Measurements from ENCODE around the gene TEX37.

GRCh38 chr2:86809447-86810263, 18.9 kb upstream of the CD8A start:
- RRBS = no CpG with 5 or more reads among the region's 45 CpGs

DNA sequence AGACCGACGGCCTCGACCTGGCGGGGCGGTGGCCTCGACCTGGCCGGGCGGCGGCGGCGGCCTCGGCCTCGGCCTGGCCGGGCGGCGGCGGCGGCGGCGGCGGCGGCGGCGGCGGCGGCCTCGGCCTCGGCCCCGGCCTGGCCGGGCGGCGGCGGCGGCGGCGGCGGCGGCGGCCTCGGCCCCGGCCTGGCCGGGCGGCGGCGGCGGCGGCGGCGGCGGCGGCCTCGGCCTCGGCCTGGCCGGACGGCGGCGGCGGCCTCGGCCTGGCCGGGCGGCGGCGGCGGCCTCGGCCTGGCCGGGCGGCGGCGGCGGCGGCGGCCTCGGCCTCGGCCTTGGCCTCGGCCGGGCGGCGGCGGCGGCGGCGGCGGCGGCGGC, 28.0 kb upstream of the RGPD1 start:
- RRBS = no CpG with 5 or more reads among the region's 85 CpGs

DNA sequence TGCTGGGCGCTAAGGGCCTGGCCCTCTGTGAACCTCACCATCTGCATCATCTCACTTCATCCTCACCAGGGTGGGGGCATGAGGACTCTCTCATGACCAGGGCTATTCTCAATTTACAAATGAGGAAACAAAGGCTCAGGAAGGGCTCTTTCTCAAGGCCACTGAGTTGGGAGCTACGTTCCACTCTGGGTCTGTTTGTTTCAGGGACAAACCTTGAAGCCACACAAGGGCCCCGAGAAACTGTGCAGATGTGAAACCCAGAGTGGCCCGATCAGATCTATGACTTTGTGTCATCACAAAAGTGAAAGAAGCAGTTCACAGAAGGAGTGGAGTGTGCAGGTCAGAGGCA, 304.8 kb upstream of the PLGLB2 start:
- RRBS = no CpG with 5 or more reads among the region's 4 CpGs

DNA sequence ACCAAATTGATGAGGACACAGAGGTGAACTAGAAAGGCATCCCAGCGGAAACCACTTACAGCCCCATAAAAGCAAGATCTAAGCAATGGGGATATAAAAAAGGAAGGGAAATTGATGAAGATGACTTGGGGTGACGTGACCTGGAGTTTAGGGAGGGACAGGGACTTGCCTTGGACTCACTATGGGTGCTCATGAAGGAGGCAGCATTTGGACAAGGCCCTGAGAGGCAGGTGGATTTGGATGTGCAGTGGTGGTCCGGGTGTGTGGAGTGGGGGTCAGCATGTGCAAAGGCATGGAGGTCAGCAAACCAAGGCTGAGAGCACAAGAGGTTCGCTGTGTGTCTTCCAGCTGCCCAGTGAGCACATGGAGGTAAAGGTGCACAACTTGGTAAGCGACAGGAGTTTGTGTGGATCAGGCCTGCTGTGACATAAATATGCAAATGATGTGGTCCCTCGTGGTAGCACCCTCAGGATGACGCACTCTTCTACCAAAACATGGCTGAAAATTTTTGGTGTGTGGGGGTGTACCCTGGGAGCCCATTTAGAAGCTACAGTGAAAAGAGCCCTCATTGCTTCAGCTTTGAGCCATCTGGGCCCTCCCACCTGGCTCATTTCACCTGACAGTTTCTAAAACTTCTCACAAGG, 271.0 kb upstream of the PLGLB2 start:
- RRBS = no CpG with 5 or more reads among the region's 7 CpGs

GRCh38 chr2:87477637-87478100, 270.2 kb upstream of the PLGLB2 start:
- RRBS = no CpG with 5 or more reads among the region's 9 CpGs

- RRBS = no CpG with 5 or more reads among the region's 8 CpGs
Observed at GRCh38 chr2:87499751-87500424, 248.0 kb upstream of the PLGLB2 start.

GRCh38 chr2:87507614-87508309, 240.1 kb upstream of the PLGLB2 start:
- RRBS = no CpG with 5 or more reads among the region's 10 CpGs

DNA sequence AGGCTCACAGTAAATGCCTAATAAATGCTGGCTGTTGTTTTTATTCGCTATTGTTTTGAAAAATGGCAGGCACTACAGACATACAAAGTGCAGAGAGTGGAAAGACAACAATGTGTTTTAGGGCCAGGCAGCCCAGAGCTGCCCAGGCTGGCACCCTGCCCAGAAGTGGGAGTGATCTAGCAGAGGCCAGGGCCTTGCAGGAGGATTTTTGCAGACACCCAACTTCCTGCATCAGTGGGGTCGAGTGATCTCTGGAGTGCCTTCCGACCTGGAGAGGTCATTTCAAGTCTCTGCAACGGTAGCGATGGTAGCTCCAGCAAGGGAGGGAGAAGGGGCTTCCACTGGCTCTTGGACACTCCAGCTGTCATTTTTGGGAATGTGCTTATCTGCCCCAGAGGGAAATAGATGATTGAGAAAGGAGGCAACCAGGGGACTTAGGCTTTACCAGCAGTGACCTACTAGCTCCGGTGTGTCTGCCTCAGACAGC, 154.1 kb upstream of the PLGLB2 start:
- RRBS = no CpG with 5 or more reads among the region's 6 CpGs

DNA sequence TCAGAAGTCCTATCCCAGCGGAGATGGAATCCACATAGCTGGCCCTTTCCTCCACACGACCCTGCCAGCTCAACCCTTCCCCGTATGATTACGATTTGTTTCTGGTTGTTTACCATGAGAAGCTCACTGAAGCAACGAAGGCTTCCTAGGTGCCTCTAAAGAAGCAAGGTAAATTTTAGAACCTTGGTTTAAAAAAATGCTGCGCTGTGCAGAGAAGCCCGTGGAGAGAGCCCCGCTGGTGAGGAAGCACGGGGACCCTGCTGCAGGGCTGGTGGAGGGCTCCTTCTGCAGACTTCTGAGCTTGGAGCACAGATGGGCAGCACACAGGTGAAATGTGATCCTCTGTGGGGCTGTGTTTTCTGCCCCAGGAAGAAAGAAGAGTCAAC, 108.2 kb upstream of the PLGLB2 start:
- RRBS = no CpG with 5 or more reads among the region's 9 CpGs

- RRBS = 4% methylated on average over 2 of the region's 49 CpGs
Observed at GRCh38 chr2:88016654-88017371, 38.8 kb downstream of the KRCC1 start.

GRCh38 chr2:88053118-88053689, 2.4 kb downstream of the KRCC1 start:
- RRBS = no CpG with 5 or more reads among the region's 3 CpGs

DNA sequence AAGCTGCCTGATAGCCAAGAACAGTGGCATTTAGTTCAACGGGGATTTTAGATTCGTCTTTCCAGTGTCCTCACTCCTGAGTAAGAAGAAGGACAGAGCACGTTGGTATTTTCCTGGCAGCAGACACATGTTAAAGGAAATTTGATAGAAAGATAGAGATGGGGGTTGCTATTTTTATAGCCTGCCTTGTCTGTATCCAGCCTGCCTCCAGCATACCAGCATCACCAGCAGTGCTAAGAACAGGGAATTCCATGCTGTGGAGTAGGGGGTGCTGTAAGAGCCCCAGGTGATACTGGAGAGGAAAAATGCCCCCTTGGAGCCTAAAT, 1.1 kb upstream of the SMYD1 start:
- RRBS = no CpG with 5 or more reads among the region's 3 CpGs

- RRBS = no CpG with 5 or more reads among the region's 6 CpGs
Observed at GRCh38 chr2:88524455-88524819, at the start of gene TEX37. TSS of gene TEX37 (plus strand) at chr2:88524649.

- RRBS = no CpG with 5 or more reads among the region's 11 CpGs
Observed at GRCh38 chr2:88623980-88624350, 3.3 kb downstream of the EIF2AK3 start.

DNA sequence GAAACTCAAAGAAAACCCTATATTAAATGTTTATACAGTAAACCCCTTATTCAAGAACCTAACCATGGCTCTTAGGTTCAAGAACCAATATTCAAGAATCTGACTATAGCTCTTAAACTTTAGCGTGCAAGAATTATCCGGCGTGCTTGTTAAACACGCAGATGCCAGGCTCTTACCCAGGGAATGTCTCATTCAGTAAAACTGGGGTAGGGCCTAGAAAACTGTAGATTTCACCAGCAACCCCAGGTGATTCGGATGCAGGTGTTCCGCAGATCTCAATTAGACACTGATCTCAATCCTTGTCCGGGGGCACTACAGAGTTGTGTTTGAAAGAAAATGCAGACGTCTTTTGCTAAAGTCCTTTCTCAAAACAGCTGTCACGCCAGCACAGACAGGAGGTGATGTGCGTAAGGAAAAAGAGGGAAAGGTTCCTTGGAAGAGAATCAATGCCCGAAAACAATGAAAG, 1.0 kb downstream of the EIF2AK3 start:
- RRBS = no CpG with 5 or more reads among the region's 11 CpGs

GRCh38 chr2:88627662-88628614, 674 bp upstream of the EIF2AK3 start:
- RRBS = 2% methylated on average over 3 of the region's 31 CpGs

DNA sequence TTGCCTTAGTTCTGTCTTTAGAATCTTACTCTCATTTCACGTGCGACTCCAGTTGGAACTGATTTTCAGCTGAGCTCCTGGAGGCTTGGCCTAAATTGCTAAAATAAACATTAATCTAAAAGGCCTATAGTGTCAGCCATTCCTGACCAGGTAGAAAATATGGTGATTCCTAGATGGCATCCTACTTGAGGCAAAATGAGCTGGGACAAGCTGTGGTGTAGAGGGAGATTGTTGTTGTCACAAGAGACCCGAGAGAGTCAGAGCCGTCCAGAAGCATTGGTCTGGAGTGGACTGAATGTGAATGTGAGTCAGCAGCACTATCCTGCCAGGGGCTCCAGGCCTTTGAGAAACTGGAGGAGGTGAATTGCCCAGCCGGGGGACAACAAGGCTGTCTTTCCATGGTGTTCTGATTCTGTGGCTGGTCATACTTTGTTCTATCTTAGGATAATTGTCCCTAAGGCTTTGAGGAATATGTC, 29.3 kb upstream of the EIF2AK3 start:
- RRBS = no CpG with 5 or more reads among the region's 5 CpGs

DNA sequence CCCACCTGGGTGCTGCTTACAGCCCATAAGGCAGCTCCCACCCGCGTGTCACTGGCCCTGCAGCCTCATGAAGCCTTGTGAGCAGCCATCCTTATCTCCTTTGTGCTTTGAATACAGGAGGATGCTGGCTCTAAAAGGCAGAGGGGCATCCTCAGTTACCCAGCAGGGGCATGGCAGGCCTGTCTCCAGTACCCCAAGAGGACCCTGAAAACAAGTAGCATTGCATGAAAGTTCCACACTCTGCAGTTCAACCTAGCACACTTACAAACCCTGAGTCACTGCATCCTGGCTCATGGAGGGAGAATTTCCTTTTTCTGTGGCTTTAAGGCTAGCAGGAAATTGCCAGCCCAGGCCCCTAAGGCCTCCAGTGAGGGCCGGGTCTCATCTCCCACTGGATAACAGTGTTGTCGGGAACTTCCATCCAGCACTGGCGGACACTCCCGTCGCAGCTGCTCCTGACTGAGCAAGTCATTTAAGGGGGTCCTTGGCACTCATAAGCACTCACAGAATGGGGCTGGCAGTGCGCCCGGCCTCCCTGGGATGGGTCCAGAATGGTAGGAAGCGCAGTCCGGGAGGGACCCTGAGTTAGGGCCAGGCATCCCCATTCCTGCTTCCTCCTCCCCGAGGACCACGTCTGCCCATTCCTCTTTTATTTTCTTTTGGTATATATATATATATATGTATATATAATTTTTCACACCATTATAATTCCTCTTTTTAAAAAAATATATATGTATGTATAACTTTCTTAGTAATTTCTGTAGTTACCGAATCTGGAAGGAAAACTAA, 137.3 kb downstream of the RPIA start:
- RRBS = no CpG with 5 or more reads among the region's 14 CpGs

GRCh38 chr2:88831674-88832155, 140.2 kb downstream of the RPIA start:
- RRBS = no CpG with 5 or more reads among the region's 8 CpGs

Measured in AG08470 (cell line).